Thoracic aorta (tissue), 1 donor: Measurements from ENCODE around the genes ATPAF1, EFCAB14, CYP4Z1, STIL, FAF1 and C1orf185.

DNA sequence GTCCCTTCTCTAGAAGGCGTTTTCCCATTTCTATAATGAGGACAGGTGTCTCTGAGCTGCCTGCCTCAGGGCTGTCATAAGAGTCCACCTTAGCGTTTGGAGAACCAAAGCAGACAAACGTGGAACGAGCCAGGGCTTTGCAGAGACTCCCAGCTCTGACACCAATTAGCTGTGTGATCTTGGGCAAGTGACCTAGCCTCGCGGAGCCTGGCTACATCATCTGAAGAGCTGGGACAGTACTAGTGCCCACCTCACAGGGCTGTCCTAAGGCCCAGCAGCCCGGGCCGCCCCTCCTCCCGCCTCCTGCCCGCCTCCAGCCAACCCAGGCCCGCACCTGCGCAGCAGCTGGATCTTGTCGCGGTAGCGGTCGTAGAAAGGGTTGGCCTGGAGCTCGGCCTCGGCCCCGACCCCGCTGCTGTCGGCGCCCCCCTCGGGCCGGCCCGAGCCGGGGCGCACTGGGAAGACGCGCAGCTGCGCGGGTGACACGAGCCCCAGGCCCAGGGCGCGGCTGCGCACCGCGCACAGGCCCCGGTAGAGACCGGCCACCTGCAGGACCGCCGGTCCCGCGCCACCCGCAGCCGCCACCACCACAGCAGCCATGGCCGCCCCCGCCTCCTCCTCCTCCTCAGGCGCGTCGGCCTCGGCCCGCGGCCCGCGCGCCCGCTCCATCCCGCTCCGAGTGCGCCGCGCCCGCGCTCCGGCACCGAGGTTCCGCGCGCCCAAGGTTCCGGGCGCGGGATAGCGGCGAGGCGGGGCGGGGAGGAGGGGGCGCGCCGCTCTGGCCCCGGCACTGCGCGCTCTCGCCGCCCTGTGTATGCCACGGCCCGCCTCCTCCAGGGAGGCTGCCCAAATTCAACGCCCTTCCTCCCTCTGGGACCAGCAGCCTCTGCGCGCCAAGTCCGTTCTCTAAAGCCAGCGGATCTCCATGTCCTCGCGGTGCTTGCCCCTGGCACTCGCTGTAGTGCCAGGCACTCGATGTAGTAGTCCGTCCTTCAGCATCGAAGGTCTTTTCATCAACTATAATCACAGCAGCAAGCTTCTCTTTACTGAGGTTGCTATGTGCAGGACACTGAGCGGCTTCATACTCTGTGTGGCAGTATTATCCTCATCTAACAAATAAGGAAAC lies at the start of gene ATPAF1:
TSS of gene ATPAF1 (minus strand) at position 642 of the 1,126 bp plus-strand sequence.
- RAMPAGE, long total RNA: no peak

- RAMPAGE, long total RNA: no peak
Measured at GRCh38 chr1:46718977-46719557, at the start of gene EFCAB14. Gene EFCAB14 (minus strand): TSS chr1:46719114.

DNA sequence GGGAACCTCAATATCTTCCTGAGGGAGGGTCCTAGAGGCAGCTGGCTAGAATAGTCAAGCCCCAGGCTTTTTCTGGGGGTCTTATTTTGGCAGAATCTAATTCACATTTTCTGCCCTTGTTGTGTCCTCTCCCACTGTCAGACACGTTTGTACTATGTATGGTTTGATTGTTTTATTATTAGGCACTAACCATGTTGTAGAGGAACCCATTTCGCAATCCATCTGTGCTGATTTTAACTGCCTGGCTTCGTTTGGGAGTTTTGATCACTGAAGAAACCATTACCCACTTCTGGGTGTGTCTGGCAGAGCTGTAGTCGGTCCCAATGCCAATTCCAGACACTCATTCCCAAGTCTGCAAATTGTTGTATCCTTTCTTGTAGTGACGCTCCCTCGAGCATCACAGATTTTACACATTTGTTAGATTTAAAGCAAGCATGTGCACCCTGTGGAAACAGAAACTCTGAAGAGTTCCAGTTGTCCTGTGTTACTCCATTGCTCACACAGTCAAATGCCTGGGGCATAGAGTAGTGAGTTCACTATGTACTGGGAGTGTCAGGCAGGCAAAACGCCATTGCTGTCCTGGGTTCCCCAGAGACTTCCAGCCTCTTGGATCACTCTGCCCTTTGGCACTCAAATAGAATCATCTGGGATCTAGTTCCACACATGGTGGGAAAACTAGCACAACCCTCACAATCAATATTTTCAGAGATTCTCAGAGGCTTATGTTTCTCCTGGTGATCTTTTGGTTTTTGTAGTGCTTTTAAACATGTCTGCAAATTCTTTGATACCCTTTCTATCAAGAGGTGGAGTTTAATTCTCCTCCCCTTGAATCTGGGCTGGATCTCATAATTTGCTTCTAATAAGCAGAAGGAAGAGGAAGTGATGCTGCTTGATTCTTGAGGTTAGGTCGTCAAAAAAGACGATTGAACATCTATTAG lies 31.1 kb upstream of the EFCAB14 start:
- RAMPAGE, long total RNA: no peak

DNA sequence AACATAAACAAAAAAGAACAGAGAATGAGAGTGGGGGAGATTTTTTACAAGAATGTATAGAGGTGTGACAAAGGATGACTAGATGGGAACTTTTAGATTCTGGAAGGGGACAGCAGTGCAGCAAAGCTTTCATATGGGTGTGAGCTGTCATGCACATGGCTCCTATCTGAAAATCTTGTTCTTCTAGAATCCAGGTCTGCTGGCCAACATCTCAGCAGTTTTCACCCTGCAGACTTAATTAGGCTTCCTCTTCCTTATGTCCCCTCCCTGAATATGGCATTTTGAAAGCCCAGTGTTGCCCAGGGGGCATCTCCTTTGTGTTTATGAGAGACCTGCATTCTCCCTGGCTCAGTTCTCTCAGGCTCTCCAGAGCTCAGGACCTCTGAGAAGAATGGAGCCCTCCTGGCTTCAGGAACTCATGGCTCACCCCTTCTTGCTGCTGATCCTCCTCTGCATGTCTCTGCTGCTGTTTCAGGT lies at the start of gene CYP4Z1:
TSS of gene CYP4Z1 (plus strand) at position 132 of the 477 bp plus-strand sequence.
- RAMPAGE, long total RNA: no peak

DNA sequence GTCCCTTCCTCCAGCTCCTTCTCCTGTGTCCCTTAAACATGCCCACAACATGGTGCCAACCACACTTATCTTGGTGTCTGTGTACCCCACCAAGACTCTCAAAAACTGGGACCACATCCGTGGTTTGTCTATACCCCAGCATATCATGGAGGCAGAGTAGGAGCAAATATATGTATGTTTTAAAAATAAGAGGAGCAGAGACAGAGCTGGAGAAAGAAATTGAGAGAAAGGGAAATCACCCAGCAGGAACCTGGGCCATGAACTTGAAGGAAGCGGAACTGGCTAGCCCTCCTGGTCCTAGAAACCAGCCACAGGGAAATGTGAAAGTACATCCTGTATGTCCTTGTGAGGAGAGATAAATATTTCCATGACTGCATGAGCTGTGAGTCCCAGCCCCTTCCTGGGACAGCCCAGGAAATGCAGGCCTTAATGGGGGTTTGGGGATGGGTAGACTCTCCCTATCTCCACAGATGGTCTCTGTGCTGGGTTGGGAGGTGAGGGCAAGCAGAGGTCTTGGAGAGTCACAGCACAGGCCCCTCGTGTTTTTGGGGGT lies 9.4 kb upstream of the TAL1 start:
- RAMPAGE, long total RNA: no peak

DNA sequence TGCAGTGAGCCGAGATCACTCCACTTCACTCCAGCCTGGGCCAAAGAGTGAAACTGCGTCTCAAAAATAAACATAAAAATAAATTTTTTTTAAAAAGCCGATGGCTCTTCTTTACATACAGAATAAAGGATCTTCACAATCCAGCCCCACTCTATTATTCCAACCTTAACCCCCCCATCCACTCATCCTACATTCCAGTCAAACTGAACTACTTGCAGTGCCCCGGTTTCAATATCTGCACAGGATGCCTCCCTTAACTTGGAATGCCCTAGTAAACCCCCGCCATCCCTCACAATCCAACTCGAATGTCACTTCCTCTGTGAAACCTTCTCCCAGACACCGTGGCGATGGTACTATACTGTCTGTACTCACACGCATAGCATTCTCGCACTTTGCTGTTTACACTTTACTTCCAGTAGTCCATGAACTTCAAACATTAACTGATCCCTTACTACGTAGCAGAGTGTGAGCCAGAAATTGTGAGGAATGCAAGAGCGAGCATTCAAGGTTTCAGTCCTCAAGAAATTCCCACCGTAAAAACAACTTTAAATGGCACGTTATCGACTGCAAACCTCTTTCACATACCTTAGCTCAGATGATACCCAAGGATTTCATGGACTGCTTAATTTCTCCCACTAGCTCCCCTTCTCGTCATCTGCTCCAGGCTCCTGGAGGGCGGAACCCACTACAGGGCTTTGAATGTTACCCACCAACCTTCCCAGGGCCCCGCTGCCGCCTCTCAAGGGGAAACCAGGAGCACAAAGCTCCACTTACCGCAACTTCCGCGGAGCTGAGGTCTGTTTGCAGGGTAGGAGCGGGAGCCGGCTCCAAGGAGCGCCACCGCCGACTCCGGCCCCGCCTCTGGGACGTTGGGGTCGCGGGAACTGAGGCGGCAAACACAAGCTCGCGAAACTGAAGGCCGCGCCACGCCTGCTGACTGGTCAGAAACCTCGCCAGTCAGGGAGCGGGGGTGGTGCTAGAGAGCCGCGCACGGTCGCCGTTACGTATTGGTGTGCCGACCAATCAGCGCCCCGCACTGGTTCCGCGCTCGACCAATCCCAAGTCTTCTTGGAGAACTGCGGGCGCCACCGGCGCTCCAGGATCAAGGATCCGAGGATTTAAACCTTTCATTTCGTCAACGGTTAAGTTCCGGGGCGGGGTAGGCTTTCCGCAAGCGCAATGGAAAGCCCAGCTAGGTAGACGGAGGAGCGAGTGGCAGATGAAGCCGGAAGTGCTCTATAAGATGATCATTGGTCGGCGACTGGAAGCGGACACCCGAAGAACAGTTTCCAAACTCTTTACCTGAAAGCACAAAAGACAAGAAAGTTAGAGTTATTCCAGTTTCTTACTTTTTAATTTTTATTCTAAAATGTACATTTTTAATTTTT lies at the start of gene STIL:
TSS of gene STIL (minus strand) at position 886 of the 1,388 bp plus-strand sequence.
- RAMPAGE, long total RNA: no peak

DNA sequence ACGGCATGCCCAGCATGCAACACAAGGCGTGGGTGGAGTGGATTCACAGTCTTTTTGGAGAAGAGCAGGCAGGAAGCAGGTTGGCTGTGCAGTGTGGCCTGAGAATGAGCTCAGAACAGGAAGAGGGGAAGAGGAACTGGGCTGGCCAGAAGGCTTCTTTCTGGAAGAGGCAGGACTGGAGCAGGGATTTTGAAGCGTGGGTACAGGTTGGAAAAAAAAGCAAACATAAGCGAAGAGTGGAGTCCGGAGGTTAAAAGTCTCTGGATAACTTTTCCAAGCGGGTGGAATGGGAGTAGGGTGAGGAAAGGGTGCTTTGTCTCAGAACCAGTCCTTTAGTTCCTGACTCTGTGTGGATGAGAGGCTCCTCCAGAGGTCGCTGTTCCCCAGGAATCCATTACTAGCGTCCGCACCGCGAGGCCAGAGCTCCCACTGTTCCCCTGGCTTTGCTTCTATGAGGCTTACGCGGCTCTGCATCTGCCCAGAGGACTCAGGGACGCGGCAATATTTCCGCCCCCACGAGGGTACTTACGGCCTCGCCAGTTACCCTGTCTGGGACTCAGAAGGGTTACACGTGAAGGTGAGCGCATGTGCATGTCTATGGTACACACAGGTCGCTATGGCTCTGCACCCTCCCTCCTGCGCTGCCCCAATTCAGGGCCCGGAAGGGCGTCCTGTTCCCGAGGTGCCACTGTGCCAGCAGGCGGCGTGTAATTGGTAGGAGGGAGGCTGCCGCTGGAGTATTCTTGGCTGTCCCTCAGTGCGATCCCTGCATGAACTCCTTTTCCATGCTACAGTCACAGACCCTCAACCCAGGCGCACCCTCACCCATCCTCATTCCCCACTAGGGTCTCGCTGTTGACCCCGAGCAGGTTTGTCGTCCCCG lies 5.4 kb upstream of the FOXD2 start:
- RAMPAGE, long total RNA: no peak

GRCh38 chr1:47751890-47752473 lies 245.2 kb downstream of the TRABD2B start:
- RAMPAGE, long total RNA: no peak

GRCh38 chr1:47824495-47825169 lies 172.6 kb downstream of the TRABD2B start:
- RAMPAGE, long total RNA: no peak

GRCh38 chr1:47865686-47866449 lies 131.3 kb downstream of the TRABD2B start:
- RAMPAGE, long total RNA: no peak

GRCh38 chr1:47963414-47964070 lies 33.6 kb downstream of the TRABD2B start:
- RAMPAGE, long total RNA: no peak

GRCh38 chr1:47969394-47970014 lies 27.7 kb downstream of the TRABD2B start:
- RAMPAGE, long total RNA: no peak

GRCh38 chr1:48214222-48215196 lies 8.0 kb upstream of the SLC5A9 start:
- RAMPAGE, long total RNA: no peak

GRCh38 chr1:50450982-50451238 lies 27.7 kb upstream of the DMRTA2 start:
- RAMPAGE, long total RNA: no peak

GRCh38 chr1:50730528-50731169 lies 229.4 kb downstream of the FAF1 start:
- RAMPAGE, long total RNA: no peak

- RAMPAGE, long total RNA: no peak
Measured at GRCh38 chr1:50933170-50933837, 26.8 kb downstream of the FAF1 start.

GRCh38 chr1:50959425-50960491 lies at the start of gene FAF1:
Gene FAF1 (minus strand): TSS chr1:50960267.
- RAMPAGE, long total RNA: no peak

DNA sequence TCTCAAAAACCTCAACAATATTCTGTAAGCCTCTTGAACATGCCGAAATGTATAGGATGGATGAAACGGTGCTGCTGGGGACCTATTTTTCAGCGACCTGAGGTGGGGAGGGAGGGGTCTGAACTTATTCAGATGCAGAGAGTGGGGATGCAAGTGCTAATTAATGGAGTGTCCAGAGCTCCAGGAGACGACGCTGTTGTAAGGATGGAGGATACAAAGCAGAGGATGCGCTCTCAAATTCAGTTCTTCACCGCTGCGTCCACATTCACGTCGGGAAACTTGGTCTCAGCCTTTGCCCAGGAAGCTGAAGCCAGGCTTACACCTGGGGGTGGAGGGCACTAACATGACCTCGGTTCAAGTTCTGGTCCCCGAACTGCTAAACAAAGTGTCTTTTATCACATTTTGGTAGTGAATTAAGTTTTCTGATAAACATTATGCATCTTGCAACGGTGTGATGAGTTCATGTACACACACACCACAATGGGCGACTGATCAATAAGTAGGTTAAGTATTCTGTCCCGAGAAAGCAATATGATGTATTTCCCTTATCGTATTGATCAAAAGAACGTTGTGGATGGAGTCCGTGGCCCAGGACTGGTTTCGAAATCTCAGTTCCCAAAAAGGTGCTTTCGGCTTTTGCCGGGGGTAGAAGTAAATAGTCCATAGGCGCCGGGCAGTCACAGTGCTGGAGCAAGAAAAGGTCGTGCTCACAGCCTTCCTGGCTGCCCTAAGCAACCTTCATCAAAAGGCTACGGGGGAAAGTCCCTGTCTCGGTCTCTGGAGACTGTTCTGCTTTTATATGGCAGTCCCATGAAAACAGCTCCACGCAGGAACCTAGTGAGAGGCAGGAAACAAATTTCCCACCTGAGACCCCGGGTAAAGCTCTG lies 6.6 kb downstream of the CDKN2C start:
- RAMPAGE, long total RNA: no peak

GRCh38 chr1:51101910-51102322 lies at the start of gene C1orf185:
Gene C1orf185 (plus strand): TSS chr1:51102228.
- RAMPAGE, long total RNA: no peak

GRCh38 chr1:51326792-51327398 lies 3.5 kb downstream of the TTC39A start:
- RAMPAGE, long total RNA: no peak